ENCODE results near the genes MZT2B, TUBA3E and AMER3.

DNA sequence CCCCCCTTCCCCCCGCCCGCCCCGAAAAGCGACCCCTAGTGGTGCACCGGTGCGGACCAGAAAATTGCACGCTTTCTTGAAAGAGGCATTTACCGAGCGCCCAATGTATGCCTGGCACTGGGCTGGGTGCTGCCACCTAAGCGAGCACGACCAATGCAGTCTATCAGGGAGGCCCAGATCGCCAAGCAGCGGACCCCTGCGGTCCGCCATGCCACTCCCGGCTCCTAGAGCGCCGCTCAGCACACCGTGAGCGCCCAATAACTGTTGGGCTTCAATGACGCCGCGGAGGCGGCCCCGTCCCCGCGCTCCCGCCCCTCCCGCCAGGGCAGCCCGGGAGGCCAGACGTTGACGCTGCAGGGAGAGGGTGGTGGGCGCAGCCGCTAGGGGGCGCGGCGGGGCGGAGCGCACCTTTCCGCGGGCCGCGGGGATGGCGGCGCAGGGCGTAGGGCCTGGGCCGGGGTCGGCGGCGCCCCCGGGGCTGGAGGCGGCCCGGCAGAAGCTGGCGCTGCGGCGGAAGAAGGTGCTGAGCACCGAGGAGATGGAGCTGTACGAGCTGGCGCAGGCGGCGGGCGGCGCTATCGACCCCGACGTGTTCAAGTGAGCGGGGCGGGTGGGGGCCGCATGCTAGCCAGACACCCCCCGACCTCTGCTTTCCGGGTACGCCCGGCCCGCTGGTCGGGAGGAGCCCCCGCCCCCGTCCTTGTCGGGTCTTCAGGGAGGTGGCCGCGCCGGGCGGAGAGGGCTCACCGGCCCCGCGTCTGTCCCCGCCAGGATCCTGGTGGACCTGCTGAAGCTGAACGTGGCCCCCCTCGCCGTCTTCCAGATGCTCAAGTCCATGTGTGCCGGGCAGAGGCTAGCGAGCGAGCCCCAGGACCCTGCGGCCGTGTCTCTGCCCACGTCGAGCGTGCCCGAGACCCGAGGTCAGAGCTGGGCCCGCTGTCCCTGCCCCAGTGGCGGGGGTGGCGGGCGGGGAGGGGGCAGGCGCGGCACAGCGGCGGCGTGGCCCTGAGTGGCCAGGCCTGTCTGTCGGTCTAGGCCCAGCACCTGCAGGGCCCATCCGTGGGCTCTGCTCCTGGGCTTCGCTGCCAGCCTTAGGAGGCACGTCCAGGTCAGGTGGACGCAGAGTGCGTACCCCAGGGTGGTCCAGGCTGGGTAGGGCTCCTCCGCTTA, at the start of gene MZT2B:
Gene MZT2B (plus strand): TSS at position 407 of the 1,170 bp plus-strand sequence.
- PRO-cap = bidirectional peak, plus-strand start at position 407 of the sequence, minus-strand start at position 231 of the sequence

DNA sequence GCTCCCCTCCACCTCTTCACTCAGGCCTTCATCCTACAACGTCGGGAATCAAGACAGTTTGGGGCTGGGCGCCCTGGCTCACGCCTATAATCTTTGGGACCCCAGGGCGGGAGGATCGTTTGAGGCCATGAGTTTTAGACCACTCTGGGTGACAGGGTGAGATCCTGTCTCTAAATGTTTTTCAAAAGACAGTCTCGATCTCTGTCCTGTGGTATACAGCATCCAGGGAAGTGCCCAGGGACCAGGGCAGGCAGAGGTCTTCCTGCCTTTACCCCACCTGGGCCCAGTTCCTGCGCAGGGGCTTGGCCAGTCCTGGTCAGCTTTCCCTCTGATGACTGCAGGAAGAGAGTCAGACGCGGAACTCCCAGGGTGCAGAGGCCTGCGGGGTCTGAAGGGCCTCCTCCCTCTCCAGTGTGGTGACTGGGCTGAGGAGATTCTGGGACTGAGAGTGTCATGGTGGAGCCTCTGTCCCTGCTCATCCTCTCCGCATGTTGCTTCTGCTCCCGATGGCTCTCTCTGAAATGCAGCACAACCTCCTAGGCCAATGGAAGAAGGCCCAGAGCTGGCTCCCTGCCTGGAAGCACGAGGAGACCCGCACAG, 1.1 kb downstream of the MZT2B start:
- PRO-cap = no peak

- PRO-cap = no peak
Observed at GRCh38 chr2:130198215-130198883, at the start of gene TUBA3E. Gene TUBA3E, minus strand, starts transcription at chr2:130198439.

DNA sequence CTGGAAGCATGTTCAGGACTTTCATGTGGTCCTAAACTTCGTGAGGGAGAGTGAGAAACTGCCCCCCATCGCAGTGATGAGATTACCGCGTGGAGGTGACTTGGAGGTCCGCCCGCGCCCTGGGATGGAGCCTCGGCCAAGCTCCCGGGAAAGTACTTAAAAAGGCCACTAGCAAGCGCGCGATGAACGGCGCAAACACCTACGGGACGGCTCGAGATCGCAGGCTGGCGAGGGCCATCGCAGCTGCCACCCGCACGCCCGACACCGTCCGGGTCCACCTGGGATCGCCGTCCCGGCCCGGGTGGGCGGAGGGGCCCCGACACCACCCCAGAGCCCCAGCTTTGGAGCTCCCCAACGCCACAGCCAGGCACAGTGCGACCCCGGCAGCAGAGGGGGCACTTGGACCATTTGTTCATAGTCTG, 53.6 kb downstream of the CCDC115 start:
- PRO-cap = no peak

GRCh38 chr2:130386926-130387374, 31.1 kb downstream of the PTPN18 start:
- PRO-cap = unidirectional peak, plus-strand start at chr2:130387202

- PRO-cap = no peak
Observed at GRCh38 chr2:130755171-130756190, at the start of gene AMER3. Gene AMER3, plus strand, starts transcription at chr2:130755540.

DNA sequence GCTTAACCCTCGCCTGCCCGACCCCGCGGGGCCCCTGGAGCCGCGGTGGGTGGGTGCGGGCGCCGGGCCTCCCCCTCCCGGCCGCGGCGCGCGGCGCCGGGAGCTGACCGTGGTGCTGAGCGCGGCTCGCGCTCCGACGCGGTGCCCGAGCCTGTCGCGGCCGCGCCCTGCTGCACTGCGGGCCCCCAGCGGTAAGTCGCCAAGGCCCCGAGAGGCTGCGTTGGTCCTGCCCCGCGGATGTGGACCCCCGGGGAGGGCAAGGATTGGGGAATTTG, 788 bp downstream of the AMER3 start:
- PRO-cap = no peak

DNA sequence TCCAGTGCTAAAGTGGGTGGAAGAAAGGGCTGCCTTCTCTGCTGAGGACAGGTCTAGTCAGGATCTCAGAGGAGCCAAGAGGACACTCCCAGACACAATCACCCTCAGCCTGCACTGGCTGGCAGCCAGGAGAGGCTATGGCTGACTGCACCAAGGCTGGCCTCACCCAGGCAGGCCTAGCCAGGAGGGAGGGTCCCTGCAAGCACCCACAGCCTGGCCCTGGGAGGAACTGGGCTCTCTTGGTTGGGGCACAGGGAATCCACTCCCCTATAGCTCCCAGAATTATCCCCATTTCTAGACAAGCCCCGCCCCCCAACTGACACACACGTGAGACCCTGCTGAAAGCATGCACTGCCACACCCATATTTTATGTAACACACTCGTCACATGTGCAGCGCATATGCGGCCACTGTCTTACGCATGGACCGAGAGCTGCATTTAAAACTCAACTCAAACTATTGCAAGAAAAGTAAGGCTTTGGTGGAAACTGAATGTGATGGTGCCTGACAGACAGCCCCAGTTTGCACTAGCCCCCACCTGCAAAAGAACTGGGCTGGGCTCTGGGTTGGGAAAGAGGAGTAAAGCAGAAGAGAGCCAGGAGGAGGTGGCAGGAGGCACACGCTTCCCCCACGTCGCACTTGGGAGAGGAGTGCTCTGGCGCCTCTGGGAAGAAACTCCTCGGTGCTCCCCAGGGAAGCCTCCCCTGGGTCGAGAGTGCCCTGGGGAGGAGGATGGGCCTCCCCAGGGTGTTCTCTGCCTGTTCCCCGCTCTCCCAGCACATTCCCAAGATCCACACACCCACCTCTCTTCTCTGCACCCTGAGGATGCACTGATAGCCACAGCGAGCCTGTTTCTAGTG, 28.9 kb upstream of the ARHGEF4 start:
- PRO-cap = no peak

- PRO-cap = no peak
Observed at GRCh38 chr2:131065179-131065493, 28.1 kb downstream of the FAM168B start.

- PRO-cap = no peak
Observed at GRCh38 chr2:131127054-131127488, 21.9 kb downstream of the PLEKHB2 start.

DNA sequence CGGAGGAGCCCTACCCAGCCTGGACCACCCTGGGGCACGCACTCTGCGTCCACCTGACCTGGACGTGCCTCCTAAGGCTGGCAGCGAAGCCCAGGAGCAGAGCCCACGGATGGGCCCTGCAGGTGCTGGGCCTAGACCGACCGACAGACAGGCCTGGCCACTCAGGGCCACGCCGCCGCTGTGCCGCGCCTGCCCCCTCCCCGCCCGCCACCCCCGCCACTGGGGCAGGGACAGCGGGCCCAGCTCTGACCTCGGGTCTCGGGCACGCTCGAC, 635 bp downstream of the MZT2A start:
- PRO-cap = no peak

DNA sequence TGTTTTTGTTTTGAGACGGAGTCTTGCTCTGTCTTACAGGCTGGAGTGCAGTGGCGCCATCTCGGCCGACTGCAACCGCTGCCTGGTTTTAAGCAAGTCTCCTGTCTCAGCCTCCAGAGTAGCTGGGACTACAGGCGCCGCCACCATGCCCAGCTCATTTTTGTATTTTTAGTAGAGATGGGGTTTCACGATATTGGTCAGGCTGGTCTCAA, 155.3 kb downstream of the CCDC74A start:
- PRO-cap = no peak

- PRO-cap = no peak
Observed at GRCh38 chr2:131725582-131726281, 198.0 kb downstream of the CCDC74A start.

GRCh38 chr2:132254779-132255741, 93.3 kb upstream of the ANKRD30BL start:
- PRO-cap = no peak

- PRO-cap = no peak
Observed at GRCh38 chr2:133265165-133266106, 302.8 kb downstream of the NCKAP5 start.

GRCh38 chr2:133657521-133658141, 89.4 kb upstream of the NCKAP5 start:
- PRO-cap = no peak

DNA sequence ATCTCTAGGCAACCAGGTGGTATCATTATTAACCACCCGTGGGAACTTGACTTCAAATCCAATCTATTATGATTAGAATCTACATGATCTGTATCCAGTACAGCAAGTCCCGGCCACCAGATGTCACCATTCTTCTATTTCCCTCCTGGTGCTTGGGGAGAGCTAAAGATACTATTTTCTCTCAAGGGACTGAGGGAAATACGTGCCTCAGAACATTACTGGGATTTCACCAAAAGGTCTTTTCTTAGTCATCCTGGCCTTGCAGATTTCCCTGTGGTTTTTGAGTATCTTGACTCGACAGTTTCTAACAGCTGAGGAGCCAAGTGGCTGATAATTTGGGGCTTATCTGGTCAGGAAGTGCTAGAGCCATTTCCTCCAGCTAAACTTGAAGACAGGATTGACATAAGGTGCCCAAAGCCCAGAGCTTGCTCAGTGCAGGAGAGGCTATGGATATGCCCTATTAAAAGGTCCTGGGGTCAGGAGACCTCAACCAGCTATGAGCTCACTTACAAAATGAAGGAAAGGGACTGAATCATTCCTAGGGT, 135.5 kb upstream of the MGAT5 start:
- PRO-cap = no peak

DNA sequence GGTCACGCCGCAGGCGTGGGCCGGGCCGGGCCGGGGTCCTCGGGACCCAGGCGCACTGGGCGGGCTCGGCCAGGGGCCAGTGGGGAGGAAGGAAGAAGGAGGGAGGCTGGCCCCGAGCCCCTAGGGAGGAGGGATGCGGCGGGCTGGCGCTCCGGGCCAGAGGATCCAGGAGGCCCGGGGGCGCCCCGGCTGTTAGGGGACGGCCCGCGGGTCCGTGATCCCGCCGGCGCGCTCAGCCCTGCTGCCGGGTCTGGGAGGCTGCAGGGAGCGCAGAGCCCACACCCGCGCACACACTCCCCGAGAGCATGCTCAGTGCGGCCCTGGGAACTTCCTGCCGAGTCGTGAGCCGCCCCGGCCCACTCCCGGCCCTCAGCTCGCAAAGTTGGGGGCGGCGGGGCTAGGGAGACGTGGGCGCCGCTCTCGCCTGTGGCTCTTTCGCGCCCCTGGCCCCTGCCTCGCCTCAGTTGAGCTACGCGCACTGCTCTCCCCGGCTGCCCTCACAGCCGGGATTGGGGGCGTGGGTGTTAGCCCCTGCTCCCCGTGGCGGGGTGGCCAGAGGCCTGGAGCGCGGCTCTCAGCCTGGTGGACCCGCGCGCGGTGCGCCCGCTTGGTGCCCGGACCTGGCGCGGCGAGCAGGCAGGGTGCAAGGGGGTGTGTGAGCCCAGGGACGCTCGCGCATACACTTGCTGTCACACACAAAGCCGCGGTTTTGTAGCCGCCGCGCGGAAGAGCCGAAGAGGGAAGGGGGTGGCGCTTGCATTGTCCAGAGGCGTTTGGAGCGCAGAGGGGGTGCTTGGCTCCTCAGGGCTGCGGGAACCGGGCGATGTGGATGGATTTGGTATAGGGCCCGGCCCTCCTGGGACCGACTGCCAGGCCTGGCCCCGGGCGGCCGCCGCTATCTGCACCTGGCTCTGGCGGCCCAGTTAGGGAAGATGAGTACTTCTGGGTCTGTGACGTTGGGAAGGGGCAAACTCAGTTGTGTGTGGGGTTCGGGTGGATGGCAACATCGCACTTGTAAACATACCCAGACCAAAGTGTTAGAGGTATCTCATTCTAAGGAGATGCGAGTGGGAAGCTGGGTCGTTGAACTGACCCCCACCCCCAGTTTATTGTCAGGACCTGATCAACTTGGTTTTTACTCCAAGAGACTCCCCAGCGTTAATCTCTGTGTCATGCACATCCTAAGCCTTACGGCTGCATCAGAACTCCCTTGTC, 132.8 kb upstream of the MGAT5 start:
- PRO-cap = bidirectional peak, plus-strand start at position 359 of the sequence, minus-strand start at position 252 of the sequence

- PRO-cap = no peak
Observed at GRCh38 chr2:134138305-134139087, 115.4 kb upstream of the MGAT5 start.

GRCh38 chr2:134141365-134142270, 112.3 kb upstream of the MGAT5 start:
- PRO-cap = no peak

Measured in left cardiac atrium (tissue), 1 donor.